Right ventricle myocardium (tissue), 1 donor: ENCODE data around the gene MTF2.

DNA sequence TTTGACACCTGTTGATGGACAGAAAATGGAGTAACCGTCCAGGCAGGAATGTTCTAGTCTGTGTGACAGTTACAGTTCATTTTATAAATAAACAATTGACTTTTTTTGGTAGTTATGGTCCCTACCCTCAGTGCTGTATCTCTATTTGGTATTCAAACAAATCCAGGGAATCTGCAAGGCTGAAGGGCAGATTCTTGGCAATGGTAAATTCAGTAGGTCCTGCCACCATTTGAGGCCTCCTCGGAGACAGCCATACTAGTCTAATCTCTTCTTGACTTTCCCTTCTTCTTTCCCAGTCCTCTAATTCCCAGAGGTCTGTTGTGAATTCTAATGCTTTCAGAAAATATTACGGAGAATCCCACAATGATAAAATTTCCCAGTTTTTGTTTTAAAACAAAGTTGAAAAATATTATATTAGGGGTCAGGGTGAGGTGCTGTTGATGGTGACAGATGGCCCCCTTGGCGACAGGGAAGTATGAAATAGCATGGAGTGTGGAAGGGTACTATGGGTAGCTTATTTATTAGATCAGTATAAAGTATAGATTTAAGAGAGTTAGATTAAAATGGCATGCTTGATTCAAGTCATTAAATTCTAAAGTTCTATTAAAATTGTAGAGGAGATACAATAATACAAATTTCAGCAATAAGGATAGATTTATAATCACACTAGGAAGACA, 37.1 kb downstream of the ZNF326 start:
- PRO-cap, 2 experiments, result no peak in any of the 2 experiments

- PRO-cap, 2 experiments, result no peak in any of the 2 experiments
These were observed 132.9 kb downstream of the ZNF644 start for GRCh38 chr1:90889046-90889273.

DNA sequence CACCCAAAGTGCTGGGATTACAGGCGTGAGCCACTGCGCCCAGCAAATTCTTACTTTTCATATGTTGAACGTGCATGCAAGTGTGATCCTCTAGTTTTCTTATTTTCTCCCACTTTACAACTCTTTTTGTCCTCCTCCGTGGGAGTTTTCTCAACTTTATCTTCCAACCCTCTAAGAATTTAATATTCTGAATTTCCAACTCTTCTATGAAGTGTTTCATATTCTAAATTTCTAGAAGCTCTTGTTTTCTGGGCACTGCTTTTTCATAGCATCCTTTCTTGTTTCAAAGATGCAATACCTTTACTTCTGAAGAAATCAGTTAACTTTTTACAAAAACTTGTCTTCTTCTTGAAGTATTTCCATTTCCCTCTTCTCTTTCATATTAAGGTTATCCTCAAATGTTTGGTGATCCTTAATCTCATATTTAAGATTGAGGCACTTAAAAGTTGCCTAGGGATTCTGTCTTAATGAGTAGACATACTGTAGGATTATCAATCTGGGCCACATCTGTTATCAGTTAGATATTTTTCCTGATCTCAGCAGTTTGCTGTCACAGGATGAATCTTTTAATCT, 14.3 kb downstream of the ZNF644 start:
- PRO-cap, 2 experiments, result no peak in any of the 2 experiments

- PRO-cap, 2 experiments, result no peak in any of the 2 experiments
These were observed 17.5 kb downstream of the HFM1 start for GRCh38 chr1:91386986-91387592.

- PRO-cap, 2 experiments, result no peak in any of the 2 experiments
These were observed 69.0 kb downstream of the CDC7 start for GRCh38 chr1:91569327-91570280.

- PRO-cap, 2 experiments, result no peak in any of the 2 experiments
These were observed 82.4 kb downstream of the CDC7 start for GRCh38 chr1:91583012-91583468.

GRCh38 chr1:91611513-91611957, 110.9 kb downstream of the CDC7 start:
- PRO-cap, 2 experiments, result no peak in any of the 2 experiments

DNA sequence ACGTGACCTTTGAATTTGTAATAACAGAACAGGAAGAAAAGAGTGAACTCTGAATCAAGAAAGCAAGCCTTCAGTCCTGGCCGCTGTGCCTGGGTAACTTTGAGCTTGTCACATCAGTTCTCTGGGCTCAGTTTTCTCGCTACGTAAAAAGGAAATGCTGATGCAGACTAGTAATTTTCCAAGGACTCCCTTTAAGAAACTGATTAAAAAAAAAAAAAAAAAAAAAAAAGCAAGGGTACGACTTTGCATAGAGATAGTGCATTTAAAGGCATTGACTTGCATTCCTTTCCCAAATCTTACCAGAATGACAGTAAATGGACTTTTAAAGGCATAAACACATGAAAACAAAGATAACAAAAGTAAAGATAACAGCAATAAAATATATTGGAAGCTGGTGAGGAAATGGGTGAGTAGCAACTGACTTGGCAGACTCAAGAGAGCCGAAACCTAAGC, 189.0 kb downstream of the CDC7 start:
- PRO-cap, 2 experiments, result no peak in any of the 2 experiments

GRCh38 chr1:91844590-91845622, 41.0 kb downstream of the TGFBR3 start:
- PRO-cap, 2 experiments, result no peak in any of the 2 experiments

DNA sequence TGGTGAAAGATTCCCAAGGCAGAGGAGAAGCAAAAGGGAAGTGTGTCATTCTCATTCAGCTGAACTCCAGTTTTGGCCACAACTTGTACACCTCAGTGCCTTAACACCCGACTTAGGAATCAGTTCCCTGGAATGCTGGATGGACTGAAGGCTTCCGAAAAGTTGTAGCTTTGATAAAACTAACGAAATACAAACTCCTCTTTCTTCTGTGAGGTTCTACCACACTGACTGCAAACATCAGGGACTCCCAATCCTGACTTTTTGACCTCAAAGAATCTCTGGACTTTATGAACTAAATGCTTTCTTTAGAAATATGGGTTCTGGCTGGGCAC, 21.4 kb downstream of the TGFBR3 start:
- PRO-cap, 2 experiments, result no peak in any of the 2 experiments

GRCh38 chr1:92835625-92836651, 4.1 kb downstream of the RPL5 start:
- PRO-cap, 2 experiments, result no peak in any of the 2 experiments

DNA sequence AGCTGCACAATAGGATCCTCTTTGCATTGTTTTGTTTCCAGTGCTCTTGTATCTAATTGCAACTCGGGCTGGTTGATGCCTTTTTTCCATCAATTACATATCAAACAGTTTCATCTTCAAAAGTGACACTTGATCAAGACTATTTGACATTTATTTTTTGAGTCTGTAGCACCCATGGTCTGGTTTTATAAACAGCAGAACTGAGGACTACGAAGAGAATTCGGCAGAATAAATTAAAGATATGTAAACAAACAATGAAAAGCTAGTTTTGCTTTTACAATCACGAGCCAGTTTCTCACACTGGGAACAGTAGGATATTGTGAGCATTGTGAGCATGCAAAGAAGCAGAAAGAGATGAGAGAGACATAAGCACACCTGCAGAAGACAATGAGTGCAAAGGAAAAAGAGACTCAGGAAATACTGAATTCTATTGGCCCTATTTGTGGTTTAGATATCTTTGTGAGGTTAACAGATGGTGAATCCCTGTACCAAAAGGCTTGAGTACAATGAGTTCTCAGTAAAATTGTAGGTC, 45.3 kb downstream of the RPL5 start:
- PRO-cap, 2 experiments, result no peak in any of the 2 experiments

DNA sequence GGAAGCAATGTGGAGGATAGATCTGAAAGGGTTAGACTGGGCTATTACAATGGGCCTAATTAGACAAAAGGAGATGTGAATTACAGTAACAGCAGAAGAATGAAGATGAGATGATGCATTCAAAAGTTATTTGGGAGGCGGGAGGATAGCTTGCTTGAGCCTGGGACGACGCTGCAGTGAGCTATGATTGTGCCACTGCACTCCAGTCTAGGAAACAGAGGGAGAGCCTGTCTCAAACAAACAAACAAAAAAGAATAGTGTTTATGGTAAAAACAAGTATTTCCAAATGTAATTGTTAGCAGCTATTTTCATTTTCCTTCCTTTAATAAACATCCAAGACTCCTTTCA, 10.8 kb downstream of the DIPK1A start:
- PRO-cap, 2 experiments, result no peak in any of the 2 experiments

DNA sequence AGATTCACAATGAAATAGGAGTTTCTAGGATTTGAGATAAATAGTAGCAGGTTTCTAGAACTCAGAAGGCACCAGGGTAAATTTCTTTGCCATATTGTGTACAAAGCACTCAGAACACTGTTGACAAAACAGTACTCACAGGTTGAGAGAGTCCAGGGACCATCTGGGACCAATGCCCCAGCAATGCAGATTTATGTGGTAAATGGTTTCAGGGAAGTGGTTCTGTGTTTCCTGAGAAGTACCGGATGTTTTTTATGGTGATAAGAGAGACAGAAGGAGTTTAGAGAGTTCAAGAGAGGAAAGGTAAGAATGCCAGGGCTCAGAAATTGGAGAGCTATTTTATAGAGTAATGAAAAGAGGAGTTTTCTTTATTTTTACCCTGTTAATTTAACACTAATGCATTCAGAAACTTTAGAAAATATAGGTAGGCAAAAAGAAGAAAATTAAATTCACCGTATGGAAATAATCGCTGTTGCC, 29.6 kb upstream of the DIPK1A start:
- PRO-cap, 2 experiments, result no peak in any of the 2 experiments

GRCh38 chr1:93078435-93078952, 589 bp upstream of the MTF2 start:
- PRO-cap, 2 experiments, result no peak in any of the 2 experiments

DNA sequence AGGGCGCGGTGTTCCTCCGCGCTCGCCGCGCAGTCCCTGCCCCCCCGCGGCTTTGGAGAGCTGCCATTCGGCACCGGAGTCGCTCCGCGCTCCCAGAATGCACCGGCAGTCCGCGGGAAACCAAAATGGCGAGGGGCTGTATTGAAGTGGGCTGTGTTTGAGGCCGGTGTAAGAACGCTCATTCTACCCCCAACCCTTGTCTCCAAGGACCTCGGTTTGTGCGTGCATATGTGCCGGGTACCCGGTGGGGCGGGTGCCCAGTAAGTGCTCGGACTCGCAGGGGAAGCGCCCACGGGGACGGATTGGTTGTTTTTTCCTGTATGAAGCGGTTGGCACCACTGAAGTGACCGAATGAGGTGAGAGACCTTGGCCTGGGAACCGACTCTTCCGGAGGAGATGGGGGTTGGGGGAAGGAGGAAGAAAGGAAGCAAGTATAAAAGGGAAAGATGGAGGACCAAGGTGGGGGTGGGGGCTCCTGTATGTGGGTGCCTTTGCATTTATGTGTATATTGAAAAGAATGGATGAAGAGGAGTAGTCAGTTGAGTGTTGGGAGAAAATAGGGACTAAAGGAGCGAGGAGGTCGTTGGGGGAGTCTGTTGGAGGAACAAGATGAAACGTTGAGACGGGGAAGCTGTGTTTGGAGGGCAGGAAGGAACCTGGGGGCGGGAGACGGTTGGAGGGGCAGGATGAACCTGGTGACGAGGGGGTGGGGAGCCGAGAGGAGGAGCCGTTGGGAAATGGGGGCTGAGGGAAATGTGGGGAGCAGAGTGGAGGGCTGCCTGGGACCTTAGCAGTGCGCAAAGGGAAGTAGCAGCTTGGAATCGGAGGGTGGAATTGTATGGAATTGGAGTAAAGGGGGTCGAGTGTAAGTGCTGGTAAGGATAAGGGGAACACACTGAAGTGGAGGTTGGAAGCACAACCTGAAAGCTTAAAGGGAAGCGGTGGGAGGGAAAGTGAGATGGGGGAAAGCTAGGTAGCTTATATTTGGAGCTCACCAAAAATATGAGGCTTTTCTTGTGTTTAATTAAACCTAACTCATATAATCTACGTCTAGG, at the start of gene MTF2:
Gene MTF2 (plus strand): TSS at position 108 of the 1,055 bp plus-strand sequence.
- PRO-cap, 2 experiments, result peak in 2 of 2 experiments; most common plus-strand start position 108 of the sequence (in 2)

DNA sequence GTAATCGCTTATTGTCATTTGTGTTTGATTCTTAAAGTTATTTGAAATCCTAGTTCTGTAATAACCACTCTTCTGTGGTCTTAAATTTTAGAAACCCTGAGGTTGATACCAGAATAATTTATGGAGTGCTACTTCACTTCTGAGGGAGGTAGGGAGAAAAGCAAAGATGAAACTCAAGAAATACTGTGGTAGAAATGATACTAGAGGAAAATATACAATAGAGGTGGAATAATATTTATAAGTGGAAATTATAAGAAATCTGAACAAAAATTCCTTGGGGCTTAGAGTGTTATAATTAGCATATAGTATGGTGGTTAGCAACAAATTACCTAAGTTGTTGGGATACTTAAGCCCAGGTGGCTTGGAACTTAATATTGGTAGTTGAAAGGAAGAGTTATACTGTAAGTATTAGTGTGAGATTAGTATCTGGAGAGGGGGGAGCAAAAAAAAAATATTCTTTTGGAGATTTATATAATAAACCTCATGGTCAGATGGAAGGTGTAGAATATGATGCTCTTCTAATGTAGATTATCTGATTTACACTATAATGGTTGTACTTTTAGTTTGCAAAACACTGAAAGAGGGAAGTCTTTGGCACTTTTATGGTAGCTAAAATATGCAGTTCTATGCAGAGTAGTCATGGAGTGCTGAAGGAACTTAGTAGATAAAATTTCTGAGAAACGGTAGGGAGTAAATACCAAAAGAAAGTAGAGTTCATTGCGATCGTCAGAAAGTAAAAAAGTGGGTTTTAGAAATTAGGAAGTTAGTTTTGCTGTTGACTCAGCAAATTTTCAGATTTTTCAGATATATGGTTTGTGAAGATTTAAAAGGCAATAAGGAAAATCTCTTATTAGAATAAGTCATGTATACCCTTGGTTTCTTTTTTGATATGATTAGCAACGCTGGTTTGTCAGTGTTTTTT, 45.6 kb downstream of the MTF2 start:
- PRO-cap, 2 experiments, result no peak in any of the 2 experiments

GRCh38 chr1:93146176-93147475, 33.6 kb downstream of the TMED5 start:
- PRO-cap, 2 experiments, result no peak in any of the 2 experiments

GRCh38 chr1:93319745-93320584, 25.7 kb upstream of the DR1 start:
- PRO-cap, 2 experiments, result no peak in any of the 2 experiments

DNA sequence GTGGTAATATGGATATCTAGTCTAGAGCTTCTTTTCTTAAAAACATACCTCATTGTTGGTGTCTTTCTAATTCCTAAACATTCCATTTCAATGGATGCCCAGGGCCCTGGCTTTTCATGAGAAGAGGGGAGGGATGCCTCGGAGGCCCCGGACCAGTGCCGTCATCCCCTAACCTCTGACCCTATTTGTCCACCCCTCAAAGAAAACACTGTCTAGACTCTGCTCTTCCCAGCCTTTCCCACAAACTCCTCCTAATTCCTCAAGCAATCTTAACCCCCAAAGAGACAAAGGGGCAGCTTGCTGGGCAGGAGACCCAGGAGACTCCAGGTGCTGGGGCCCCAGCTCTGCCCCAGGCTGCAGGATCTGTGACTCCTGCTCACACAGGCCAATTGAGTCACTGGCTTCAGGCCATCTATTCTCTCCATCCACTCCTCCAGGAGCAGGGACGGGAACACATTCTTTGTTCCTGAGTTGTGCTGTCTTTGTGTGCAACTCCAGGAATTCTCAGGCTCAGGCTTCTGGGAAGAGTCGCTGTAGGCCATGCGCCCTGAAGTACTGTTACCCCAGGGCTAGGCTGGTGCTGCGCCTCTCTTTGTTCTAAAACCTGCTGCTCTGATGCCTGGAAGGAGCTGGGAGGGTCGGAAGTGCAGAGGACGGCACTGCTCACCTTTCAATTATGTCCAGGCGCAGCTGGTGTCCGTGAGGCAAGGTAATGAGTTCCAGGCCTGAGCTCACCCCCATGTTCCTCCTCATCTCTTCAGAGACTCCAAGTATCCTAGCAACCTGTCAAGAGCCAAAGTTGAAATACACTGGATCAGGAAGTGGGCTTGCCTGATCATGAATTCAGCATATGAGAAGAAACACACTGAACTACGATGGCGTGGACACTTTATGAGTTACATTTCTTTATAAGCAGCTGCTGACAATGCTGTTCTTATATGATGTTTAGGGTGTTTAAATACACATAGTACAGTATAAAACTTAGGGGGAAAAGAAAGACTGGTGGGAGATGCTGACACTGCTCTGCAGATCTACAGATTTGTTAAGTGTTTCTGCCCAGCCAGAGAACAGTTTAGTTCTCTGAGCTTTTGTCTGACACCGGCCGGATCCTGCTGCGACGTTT, 105.9 kb downstream of the BCAR3 start:
- PRO-cap, 2 experiments, result no peak in any of the 2 experiments